Aortic smooth muscle cell (primary cell): ENCODE data around the genes NOL7 and RNF182.

GRCh38 chr6:12034077-12035068 lies 22.3 kb downstream of the HIVEP1 start:
- RRBS = no CpG with 5 or more reads among the region's 8 CpGs

DNA sequence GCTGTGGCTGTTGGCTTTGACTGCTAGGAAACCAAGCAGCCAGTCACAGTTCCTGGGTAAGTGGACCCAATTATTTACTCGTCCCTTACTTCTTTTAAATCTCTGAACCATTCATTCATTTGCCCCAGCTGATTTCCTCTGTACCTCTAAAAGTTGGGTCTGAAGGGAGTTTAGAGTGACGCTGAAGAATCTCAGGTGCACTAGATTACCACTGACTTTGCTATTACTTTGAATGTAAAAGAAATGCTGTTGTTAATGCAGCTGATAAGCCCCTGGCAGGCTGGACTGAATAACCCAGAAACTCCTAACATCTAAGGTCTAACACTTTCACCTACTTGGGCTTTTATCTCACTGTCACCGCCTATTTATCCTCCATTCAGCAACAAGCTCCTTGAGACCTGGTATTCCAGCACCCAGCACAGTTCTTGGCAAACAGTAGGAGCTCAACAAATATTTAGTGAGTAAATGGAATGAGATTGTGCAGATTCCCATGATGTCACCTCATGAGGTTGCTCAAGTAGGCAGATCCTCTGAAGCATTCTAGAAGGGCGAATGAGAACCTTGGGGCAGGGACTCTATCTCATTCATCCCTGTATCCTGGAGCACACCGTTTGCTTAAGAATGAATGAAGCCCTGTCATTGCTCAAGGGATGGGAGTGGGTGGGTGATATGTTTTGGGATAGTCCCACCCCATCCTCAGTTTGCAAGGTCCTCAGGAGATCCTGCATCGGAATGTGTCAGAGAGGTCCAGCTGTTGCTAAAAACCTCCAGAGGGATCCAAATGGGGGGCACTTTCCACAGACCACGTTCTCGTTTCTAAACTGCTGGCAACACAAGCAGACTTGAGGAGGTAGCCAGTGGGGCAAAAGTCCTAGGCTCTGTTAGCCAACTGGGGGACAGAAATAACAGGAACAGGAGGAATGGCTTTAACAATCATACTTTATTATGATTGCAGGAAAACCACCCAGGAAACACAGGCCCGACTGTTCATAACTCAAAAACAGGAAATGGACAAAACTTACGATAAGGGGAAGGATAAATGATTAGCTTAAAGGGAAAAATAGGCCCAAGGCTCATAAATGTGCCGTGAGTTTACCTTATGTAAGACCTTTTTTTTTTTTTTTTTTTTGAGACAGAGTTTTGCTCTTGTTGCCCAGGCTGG lies 41.9 kb downstream of the EDN1 start:
- RRBS = no CpG with 5 or more reads among the region's 11 CpGs

DNA sequence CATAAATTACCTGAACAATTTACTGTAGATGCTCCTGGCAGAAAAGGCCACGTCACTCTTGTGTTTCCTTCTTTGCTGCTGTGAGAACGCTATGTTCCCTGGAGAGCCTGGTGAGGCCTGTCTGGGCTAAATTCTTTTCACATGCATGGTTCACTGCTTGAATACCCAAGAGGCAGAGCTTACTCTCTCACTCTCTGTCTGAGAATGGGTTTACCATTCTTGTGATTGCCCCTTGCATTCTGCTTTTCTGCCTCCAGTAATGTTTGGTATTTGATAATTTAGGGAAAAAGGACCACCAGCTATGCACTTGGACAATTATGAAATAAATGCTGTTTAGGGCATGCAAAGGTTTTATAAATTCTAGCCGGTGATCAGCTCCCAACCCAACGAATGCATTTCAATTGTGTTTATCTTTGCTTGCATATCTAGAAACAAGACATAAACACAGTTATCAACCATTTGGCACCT lies 64.5 kb downstream of the EDN1 start:
- RRBS = no CpG with 5 or more reads among the region's 4 CpGs

- RRBS = 15% methylated on average over 5 of the region's 41 CpGs
Observed at GRCh38 chr6:13014563-13015602, 298.3 kb downstream of the PHACTR1 start.

GRCh38 chr6:13303562-13304098 lies 24.7 kb downstream of the TBC1D7 start:
- RRBS = no CpG with 5 or more reads among the region's 9 CpGs

DNA sequence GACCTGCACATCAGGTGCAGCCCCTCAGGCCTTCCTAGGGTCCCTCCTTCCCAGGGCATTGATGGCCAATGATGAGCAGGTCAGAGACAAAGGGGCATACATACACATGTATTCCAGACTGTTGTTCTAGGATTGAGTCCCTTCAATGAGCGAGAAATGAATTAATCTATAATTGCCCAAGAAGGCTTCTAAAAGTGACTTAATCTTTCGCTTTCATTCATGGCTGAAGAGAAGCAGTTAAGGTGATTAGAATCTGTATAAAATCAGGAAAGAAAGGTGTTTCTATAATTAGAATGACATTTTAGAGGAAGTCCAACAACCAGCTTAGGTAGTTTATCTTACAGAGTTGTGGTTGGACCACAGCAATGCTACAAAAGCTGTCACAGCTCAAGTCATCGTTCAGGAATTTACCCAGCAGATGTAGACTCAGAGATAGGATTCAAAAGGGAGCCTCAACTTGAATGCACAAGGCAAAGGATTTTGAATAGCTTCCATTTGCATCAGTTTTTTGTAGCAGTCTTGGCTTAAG lies 27.0 kb upstream of the TBC1D7 start:
- RRBS = no CpG with 5 or more reads among the region's 3 CpGs

DNA sequence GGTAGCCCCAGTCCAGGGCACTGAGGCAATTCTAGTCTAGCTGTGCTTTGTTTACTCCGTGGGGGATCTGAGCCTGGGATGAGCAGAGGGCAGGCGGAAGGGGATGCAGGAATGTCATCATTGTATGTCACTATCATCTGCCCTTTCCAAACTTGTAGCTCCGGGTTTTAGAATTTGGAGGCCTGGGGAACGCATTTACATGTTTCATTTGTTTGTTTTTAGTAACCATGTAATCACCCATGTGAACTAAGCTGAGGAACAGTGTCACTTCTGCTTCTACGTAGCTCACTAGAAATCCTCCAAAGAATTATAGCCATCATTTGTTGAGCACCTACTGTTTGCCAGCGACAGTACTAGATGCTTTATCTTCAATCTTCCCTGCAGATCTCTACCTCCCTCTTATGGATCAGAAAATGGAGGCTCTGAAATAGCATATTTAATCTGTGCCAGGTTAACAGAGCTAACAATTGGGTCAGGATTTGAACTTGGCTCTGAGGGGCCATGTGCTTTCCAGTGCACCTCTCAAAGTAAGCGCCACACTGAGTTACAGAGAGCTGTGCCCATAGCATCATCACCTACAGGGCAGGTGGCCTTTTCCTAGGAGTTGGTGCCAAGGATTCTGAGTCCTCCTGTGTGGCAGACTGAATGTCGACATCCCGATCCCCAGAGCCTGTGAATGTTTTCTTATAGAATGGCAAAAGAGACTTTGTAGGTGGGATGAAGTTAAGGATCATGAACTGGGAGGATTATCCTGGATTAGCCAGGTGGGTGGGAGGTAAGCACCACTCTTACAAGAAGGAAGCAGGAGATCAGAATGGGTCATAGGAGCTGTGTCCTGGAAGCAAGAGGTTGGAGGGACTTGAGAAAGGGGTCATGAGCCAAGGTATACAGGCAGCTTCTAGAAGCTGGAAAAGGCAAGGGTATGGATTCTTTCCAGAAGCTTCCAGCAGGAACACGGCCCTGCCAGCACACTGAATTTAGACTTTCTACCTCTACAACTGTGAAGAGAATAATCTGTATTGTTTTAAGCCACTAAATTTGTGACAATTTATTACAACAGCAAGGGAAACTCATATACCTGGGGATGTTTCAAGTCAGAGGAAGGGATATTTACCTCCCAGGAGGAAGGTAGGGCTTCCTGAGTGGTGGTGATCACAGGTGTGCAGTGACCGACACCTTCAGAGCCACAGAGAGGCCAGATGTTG lies 67.9 kb upstream of the TBC1D7 start:
- RRBS = no CpG with 5 or more reads among the region's 11 CpGs

- RRBS = no CpG with 5 or more reads among the region's 1 CpG
Observed at GRCh38 chr6:13425512-13425855, 61.9 kb downstream of the GFOD1 start.

DNA sequence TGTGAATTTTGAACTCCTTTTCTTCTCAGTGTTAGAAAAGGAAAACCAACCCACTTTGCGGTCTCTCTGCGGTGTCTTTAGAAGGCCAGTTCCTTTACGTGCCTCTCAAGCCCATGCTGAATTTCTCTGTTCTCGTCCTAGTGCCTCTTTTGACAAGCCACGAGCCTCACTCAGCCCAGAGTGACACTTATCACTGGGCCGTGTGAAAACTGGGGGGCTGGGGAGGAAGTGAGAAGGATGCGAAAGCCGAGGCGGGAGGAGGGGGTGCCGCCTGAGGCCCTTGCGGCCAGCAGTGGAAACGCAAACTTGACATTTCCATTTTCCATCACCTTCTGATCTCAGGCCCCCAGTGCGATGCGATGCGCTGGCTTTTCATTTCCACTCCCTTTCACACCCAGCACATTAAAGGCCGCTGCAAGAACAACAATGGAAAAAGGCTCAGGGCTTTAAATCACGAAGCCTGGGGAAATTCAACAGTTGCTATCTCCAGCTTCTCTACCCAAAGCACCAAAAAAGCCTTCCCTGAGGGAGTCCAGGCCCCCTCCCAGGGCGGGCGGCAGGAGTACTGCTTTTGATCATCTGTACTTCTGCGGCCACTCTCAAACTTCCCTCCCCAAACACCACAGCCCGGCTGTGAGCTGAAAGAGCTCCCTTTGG lies 59.1 kb downstream of the GFOD1 start:
- RRBS = no CpG with 5 or more reads among the region's 21 CpGs

- RRBS = no CpG with 5 or more reads among the region's 14 CpGs
Observed at GRCh38 chr6:13526435-13527478, 39.4 kb upstream of the GFOD1 start.

GRCh38 chr6:13613692-13614079 lies 1.4 kb upstream of the NOL7 start:
- RRBS = no CpG with 5 or more reads among the region's 1 CpG

- RRBS = 4% methylated on average over 23 of the region's 75 CpGs
Observed at GRCh38 chr6:13615231-13616362, at the start of gene NOL7. TSS of gene NOL7 (plus strand) at chr6:13615335.

DNA sequence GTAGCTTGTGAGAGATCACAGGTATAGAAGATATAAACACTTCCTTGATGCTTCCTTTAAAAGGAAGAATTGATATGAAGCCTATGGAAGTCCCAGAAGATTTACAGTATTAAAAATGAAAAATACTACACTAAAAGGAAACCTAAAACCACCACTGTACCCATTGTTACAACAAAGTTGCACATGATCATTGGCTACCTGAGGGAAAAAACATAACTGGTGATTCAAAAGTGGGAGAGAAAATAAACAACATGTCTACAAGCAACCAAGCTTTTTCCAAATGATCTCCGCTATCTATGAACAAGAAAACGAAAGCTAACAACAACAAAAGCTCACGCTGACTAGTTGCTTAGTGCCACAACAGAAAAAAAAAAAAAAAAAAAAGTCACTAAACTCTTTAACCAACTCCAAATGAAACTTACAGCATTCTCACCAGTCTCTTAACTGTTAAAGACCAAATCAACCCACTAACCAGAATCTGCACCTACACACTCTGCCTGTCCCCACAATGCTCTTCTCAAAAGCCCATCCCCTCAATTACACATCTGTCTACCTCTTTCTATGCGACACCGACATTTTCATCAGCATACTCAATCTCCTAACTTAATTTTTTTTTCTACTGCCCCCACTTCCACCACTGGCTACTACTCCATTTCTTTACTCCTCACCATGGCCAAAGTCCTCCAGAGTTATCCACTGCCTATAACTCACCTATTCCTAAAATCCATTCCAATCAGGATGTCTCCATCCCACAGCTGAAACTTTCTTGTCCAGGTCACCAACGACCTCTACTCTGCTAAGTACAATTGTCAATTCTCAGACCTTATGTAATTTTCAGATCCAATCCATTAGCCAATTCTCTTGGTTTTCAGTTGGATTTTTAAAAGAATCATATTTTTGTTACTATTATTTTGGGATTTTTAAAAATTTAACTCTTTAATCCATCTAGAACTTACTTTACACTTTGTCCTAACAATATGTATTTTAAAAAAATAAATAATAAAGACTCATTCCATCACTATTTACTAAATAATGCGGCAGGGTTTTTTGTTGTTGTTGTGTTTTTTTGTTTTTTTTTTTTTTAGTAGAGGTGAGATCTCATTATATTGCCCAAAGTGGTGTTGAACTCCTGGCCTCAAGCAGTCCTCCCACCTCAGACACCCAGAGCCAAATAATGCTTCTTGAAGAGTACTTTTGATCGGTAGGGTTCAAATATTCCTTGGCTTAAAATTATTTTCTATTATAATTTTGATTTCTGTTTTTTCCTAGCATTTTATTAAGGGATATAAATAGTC lies 34.4 kb downstream of the NOL7 start:
- RRBS = no CpG with 5 or more reads among the region's 8 CpGs

DNA sequence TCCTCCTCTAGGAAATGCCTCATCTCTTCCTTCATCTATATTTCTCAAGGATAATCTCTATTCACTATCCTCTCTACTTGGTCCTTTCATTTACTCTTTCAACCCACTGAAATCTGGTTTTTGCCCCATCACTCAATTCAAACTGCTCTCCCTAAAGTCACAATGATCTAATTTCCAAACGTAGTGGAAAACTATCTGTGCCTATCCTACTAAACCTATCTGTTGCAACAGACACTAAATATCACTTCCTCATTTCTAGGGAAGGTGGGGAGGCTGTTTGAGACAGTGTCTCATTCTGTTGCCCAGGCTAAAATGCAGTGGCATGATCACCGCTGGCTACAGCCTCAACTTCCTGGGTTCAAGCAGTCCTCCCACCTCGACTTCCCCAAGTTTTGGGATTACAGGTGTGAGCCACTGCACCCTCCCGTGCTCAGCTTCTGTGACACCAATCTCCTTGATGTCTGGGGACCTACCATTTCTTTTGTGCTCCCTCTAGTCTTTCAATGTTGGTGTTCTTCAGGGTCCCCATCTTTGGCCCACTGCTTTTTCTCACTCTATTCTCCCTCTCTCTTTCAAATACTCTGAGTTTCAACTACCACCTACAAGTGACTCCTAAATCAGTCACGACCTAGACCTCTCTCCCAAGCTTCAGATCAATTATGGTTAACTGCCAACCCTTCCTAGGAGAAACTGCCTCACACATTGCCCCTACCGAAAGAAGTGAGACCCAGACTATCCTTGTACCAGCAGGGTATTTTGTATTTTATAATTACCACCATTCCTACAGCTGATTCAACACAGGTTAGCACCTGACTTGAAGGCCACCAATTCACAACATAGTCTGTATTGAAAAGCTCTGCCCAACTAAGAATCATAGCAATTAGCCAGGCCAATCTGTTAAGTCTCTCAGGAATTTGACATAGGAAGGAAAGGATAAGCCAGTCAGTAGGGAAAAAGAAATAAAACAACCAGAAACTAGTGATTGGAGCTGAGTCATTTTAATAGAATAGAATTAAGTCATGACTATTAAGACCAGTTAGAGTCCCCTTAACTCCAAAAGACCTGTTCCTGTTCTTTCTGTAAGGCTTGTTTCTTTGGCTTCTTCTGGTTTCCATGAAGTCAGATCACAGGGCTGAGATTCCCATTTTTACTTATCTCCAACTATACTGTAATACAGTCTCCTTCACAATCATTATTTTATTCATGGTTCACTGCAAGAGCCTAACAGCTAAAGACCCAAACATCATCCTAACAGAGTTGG lies 8.5 kb downstream of the RANBP9 start:
- RRBS = no CpG with 5 or more reads among the region's 6 CpGs

- RRBS = 1% methylated on average over 28 of the region's 97 CpGs
Observed at GRCh38 chr6:13710399-13711464, 903 bp downstream of the RANBP9 start.

DNA sequence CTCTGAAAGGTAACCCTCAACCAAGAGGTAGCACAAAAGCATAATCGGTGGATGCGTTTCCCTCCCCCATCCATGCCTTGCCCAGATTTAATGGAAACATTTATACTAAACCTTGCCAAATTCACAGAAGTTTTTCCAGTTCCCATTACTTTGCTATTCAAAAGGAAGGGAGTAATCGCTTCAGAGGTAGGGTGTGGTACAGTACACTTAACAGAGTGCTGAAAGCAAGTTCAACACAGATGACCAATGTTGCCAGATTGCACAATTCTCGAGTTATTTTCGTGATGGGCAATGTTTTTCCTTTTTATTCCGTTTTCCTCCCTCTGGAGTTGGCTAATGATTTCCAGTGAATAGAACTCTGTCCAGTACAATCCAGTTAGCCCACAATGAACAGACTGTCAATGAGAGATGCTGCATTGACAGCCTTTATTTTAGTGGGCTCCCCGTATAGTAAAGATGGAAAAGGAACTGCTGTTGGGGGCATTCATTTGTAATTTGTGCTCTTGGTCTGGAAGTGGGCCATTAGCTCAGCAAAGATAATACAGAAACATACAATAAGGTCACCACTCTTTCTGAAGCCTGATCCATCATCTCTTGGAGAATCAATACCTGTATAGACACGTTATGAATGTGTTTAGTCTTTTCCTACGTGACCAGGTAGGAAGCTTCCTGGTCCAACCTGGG lies 49.4 kb upstream of the RANBP9 start:
- RRBS = no CpG with 5 or more reads among the region's 9 CpGs

GRCh38 chr6:13860332-13860675 lies 45.9 kb upstream of the MCUR1 start:
- RRBS = 41% methylated on average over 8 of the region's 25 CpGs

DNA sequence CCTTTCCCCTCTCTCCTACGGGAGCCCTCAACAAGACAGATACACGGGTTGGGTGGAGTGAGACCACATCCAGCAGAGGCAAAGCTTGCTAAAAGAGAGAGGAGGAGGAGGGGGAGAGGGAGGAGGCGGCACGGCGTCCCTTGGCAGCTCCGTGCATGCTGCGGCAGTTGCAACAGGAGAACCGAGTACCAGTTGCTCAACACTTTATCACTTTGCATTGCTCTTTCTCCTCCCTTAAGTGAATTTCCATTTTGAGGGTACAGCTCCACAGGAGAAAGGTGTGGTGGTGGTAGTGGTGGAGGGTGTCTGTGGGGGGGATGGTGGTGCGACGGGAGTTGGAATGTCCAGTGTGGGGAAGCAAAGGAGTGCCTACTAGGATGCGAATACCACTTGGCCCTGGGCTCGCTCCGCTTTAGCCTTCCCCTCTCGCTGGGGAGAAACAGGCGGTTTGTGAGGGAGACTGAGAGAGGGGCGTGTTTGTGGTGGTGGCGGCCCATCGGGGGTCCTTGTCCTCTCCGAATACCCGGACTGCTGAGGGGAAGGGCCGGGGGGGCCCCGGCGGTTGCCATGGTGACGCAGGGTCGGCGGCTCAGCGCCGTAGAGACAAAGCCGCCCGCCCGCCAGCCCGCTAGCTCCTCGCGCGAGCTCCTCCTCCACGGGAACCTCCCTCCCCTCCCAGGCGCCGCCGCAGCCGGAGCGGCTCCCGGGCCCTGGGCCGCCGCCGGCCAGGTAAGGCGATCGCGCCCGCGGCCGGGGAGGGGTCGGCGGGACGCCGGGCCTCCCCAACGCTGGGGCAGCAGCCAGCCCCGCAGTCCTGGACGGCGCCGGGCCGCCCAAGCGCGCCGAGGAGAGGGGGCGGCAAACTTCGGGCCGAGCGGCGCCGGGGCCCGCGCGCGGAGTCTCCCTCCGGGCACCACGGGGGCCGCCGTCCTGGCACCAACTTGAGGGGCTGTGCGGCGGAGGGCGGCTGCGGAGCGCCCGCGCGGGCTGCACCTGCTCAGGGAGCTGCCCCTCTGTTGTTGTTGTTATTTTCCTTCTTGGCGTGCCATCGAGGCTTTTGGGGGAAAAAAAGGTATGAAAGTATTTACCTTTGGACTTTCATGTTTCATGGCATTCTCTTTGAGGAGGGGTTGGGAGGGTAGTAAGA lies at the start of gene RNF182:
RNF182 (plus strand) TSS at position 658 of the 1,147 bp plus-strand sequence.
- RRBS = 3% methylated on average over 14 of the region's 88 CpGs

- RRBS = no CpG with 5 or more reads among the region's 6 CpGs
Observed at GRCh38 chr6:14119018-14119441, 1.5 kb downstream of the CD83 start.

- RRBS = no CpG with 5 or more reads among the region's 8 CpGs
Observed at GRCh38 chr6:14121728-14122812, 4.5 kb downstream of the CD83 start.